ENCODE measurements around the gene SUMO1.

DNA sequence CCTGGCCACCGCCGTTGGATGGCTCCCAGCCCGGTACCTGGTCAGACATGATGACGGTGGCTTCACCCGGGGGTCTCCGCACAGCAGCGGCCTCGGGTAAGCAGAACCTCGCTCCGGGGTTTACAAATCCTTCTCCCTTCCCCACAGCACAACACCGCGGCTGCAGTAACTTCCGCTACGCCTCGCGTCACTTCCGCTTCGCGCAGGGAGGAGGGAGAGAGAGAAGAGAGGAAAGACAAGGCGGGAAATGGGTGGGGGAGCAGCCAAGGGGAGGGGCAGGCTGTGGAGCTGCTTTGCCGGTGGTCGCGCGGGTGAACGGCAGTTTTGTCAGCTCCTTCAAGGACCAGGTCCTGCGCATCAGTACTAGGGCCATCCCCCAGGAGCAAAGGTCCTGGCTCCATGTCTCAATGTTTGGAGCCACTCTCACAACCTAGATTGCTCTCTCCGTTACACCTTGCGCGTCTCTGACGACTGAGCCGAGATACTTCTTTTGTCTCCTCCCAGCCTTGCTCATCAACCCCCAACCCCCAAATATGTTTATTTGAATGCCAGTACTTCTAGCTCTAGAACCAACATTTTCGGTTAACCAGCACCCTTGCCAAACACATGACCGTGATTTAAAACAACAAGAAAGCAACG lies at the start of gene SUMO1:
SUMO1 (minus strand) TSS at position 195 of the 639 bp plus-strand sequence.
- RRBS, 2 experiments: 3 to 14% methylated on average over 2 to 3 of the region's 34 CpGs
CAGE:
- cytosol, long polyA minus RNA: start-site peak on the minus strand centred at position 148 of the sequence, 54 bp wide, 1,556 reads
- cytosol, long polyA plus RNA: start-site peak on the minus strand centred at position 160 of the sequence, 81 bp wide, 3,218 and 4,153 reads in 2 replicates
- long polyA plus RNA: start-site peak on the minus strand centred at position 155 of the sequence, 82 bp wide, 3,009 and 1,845 reads in 2 replicates
- nucleus, long polyA minus RNA: no peak
- nucleus, long polyA plus RNA: start-site peak on the minus strand centred at position 145 of the sequence, 60 bp wide, 639 and 1,120 reads in 2 replicates

DNA sequence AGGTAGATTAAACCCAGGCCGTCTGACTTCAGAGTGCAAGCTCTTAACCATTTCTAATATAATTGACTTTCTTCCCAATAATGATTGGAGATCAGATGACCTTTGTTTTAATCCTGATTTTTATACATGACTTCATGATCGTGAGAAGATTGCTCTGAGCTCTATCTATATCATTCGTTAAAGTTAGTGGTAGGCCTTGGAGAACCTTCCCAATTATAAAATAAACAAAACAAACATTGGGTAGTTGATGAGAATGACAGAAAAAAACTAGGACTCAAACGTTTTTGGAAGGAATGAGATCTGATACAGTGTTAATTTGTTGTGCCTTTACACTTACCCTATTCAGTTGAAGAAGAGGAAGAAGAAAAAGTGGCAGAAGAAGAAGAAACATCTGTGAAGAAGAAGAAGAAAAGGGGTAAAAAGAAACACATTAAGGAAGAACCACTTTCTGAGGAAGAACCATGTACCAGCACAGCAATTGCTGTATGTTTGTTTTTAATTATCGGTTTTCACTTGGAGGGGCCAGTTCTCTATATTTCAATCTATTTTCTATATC lies 37.1 kb downstream of the NOP58 start:
- RRBS, 2 experiments: no CpG with 5 or more reads among the region's 5 CpGs
CAGE:
- cytosol, long polyA minus RNA: no peak
- cytosol, long polyA plus RNA: no peak
- long polyA plus RNA: no peak
- nucleus, long polyA minus RNA: no peak
- nucleus, long polyA plus RNA: no peak

- RRBS, 2 experiments: no CpG with 5 or more reads among the region's 13 CpGs
CAGE:
- cytosol, long polyA minus RNA: no peak
- cytosol, long polyA plus RNA: no peak
- long polyA plus RNA: no peak
- nucleus, long polyA minus RNA: no peak
- nucleus, long polyA plus RNA: no peak
These were observed 557 bp downstream of the BMPR2 start for GRCh38 chr2:202376771-202376997.

DNA sequence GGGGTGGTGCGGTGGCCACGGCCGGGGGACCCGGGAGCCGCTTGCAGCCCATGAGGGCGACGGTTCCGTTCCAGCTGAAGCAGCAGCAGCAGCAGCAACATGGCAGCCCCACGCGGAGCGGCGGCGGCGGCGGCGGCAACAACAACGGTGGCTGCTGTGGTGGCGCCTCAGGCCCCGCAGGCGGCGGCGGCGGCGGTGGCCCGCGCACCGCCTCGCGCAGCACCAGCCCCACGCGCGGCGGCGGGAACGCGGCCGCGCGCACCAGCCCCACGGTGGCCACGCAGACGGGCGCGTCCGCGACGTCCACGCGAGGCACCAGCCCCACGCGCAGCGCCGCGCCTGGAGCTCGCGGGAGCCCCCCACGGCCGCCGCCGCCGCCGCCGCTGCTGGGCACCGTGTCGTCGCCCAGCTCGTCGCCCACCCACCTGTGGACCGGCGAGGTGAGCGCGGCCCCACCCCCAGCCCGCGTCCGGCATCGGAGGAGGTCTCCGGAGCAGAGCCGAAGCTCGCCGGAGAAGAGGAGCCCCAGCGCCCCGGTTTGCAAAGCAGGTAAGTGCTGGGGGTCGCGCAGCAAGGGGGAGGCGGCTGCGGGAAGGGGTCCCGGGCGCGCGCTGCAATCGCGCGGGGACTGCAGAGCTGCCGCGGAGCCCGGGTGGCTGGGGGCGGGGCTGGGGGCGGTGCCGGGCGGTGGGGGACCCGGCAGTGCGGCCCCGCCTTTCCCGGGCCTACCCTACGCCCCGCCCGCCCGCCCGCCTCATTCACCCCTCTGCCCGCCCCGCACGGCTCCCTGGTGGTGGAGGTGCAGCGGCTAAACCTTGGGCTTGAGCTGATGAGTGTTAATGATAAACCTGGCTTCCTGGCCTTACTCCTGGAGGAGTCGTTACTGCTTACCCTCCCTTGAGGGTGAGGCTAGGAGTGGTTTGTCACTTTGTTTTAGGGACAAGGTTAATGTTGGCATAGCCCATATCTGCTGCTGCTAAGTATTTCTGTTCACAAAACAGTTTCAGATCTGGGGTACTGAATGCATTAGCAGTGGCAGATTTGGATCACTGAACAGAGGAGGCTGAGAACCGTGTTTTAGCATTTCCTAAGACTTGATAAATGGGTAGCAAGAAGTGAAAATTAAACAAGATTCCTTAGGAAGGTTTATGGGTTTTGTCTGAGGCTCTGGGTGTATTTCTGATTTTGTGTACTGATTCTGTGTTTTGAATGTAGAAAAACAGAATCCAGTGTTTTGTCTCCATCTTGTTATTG lies 898 bp downstream of the FAM117B start:
- RRBS, 2 experiments: 1 to 2% methylated on average over 22 of the region's 115 CpGs
CAGE:
- cytosol, long polyA minus RNA: no peak
- cytosol, long polyA plus RNA: no peak
- long polyA plus RNA: no peak
- nucleus, long polyA minus RNA: no peak
- nucleus, long polyA plus RNA: no peak

- RRBS, 2 experiments: no CpG with 5 or more reads among the region's 4 CpGs
CAGE:
- cytosol, long polyA minus RNA: no peak
- cytosol, long polyA plus RNA: no peak
- long polyA plus RNA: no peak
- nucleus, long polyA minus RNA: no peak
- nucleus, long polyA plus RNA: no peak
These were observed 3.3 kb downstream of the FAM117B start for GRCh38 chr2:202638102-202638375.

DNA sequence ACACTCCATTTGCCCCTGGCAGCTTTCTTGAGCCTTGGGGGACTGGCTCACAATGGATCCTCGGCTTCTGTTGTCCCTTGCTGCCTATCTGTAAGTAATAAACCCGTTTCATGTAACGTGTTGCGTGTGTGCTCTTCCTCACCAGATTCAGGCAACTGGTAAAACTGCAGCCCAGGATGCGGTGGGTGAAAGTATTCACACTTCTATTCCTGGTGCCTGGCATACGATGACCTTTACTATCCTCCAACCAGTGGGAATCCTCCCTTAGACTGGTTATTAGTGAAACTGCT lies 13.6 kb upstream of the ICA1L start:
- RRBS, 2 experiments: no CpG with 5 or more reads among the region's 6 CpGs
CAGE:
- cytosol, long polyA minus RNA: no peak
- cytosol, long polyA plus RNA: no peak
- long polyA plus RNA: no peak
- nucleus, long polyA minus RNA: no peak
- nucleus, long polyA plus RNA: no peak

DNA sequence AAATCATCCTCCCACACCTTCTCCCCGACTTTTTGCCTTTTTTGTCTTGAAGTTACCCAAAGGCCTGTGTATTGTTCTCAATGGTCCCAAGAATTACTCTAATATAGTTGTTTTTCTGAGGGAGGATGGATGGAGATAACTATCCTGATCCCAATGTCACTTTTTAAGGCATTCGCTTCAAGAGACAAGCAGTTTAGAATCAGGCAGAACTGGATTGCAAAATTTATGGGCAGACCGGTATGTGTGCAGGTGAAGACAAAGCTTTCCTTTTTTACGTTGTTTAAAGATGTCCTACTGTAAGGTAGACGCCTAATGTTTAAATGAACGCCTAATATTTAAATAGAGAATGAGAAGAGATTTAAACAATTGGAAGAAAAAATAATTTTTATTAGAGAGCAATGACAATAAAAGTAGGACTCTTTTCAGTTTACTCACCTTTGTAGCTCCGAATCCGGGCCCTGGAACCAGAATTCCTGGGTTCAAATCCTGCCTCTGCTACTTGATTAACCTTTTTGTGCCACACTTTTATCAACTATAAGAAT lies 862 bp downstream of the CARF start:
- RRBS, 2 experiments: no CpG with 5 or more reads among the region's 8 CpGs
CAGE:
- cytosol, long polyA minus RNA: no peak
- cytosol, long polyA plus RNA: no peak
- long polyA plus RNA: no peak
- nucleus, long polyA minus RNA: no peak
- nucleus, long polyA plus RNA: no peak

DNA sequence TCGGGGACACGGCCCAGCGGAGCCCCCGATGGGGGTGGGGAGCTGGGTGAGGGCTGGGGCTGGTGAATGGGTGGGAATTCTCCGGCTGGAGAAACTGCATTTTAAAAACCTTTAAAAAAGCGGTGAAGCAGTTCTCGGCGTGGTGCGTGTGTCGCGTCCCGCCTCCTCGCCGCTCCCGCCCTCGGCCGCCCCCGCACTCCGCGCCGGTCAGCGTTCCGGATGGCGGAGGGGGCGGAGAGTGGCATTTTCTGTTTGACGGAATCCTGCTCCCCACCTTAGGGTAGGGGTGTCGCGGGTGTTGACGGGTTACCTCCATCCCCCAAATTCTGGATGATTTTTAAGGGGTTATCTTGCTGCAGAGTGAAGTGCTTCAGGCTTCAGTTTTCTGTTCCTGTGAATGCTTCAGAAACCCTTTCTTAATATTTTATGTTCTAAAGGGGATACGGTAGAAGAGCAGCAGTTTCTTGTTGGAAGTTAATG lies 560 bp downstream of the ABI2 start:
- RRBS, 2 experiments: 3% methylated on average over 9 of the region's 30 CpGs; no CpG with 5 or more reads in 1 of the 2 experiments
CAGE:
- cytosol, long polyA minus RNA: no peak
- cytosol, long polyA plus RNA: no peak
- long polyA plus RNA: no peak
- nucleus, long polyA minus RNA: no peak
- nucleus, long polyA plus RNA: no peak

- RRBS, 2 experiments: no CpG with 5 or more reads among the region's 6 CpGs
CAGE:
- cytosol, long polyA minus RNA: no peak
- cytosol, long polyA plus RNA: no peak
- long polyA plus RNA: no peak
- nucleus, long polyA minus RNA: no peak
- nucleus, long polyA plus RNA: no peak
These were observed 1.9 kb downstream of the RAPH1 start for GRCh38 chr2:203533089-203533687.

GRCh38 chr2:203533711-203534508 lies 1.2 kb downstream of the RAPH1 start:
- RRBS, 2 experiments: no CpG with 5 or more reads among the region's 19 CpGs
CAGE:
- cytosol, long polyA minus RNA: no peak
- cytosol, long polyA plus RNA: no peak
- long polyA plus RNA: no peak
- nucleus, long polyA minus RNA: no peak
- nucleus, long polyA plus RNA: start-site peak on the minus strand at chr2:203533484-203534515, 7 and 12 reads in 2 replicates

DNA sequence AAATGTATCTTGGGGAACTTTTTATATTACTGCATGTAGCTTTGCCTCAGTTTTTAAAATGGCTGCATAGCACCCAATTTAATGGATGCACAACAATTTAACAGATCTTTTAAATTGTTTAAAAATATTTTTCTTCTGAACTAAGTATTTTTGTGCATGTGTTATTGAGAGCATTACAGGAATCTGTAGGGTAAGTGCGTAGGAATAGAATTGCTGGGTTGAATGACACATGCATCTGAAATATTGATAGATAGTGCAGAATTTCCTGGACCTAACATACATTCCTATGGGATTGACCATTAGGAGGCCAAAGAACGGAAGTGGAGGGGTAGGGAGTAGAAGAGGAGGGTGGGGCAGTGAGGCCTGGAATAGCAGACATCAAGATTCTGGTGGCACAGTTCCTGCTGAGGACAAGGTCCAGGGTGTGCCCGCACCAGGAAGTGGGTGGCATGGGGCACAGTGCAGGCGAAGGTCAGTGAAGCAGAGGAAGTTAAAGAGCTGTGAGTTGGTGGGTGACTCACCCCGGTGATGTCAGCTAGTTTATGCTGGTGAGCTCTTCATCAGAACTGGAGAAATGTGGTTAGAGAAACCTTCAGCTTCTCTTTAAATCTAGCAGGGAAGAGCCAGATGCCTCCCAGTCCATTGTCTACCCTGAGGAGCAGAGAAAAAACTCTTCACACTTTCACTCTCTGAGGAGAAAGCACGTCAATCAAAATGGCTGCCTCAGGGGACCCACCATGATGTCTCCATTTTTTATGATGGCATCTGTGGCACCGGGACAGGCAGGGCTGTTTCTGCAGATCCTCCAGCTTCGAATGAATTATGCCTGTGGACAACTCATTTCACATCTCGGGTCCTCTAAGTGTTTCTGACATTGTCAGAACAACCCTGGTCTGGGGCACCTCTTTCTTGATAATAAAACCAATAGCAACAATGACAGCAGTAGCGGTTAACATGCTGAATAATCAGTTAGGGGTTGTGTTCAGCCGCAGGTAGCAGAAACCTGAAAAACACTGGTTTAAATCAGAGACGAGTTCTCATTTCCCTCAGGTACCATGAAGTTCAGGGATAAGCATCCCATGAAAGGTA lies 55.9 kb upstream of the CTLA4 start:
- RRBS, 2 experiments: no CpG with 5 or more reads among the region's 12 CpGs
CAGE:
- cytosol, long polyA minus RNA: no peak
- cytosol, long polyA plus RNA: no peak
- long polyA plus RNA: no peak
- nucleus, long polyA minus RNA: no peak
- nucleus, long polyA plus RNA: no peak

- RRBS, 2 experiments: no CpG with 5 or more reads among the region's 7 CpGs
CAGE:
- cytosol, long polyA minus RNA: no peak
- cytosol, long polyA plus RNA: no peak
- long polyA plus RNA: no peak
- nucleus, long polyA minus RNA: no peak
- nucleus, long polyA plus RNA: no peak
These were observed 51.4 kb upstream of the CTLA4 start for GRCh38 chr2:203816094-203816669.

GRCh38 chr2:204452261-204453172 lies 92.8 kb upstream of the PARD3B start:
- RRBS, 2 experiments: no CpG with 5 or more reads among the region's 9 CpGs
CAGE:
- cytosol, long polyA minus RNA: no peak
- cytosol, long polyA plus RNA: no peak
- long polyA plus RNA: no peak
- nucleus, long polyA minus RNA: no peak
- nucleus, long polyA plus RNA: no peak

DNA sequence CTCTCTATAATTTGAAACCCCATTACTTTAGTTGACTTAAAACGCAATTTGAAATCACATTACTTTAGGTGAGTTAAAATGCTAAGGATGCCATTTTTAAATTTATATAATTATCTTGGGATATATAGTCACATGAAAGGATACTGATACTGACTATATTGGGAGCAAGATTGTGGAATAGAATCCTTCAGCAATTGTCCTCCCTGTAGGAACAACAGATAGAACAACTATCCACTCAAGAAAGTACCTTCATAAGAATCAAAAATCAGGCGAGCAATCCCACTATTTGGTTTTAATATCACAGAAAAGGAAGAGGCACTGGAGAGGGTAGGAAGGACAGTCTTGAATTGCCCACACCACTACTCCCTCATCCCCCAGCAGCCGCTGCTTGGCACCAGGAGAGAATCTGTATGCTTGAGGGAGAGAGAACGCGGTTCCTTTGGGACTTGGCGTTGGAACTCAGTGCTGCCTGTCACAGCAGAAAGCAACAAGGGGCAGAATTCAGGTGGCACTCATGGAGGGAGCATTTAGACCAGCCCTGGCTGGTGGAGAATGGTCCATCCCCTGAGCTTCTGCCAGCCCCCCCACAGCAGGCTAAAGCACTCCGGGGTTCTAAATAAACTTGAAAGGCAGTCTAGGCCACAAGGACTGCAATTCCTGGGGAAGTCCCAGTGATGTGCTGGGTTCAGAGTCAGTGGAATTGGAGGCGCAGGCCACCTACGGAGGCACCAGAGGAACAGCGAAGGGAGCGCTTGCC lies 252.7 kb downstream of the PARD3B start:
- RRBS, 2 experiments: no CpG with 5 or more reads among the region's 11 CpGs
CAGE:
- cytosol, long polyA minus RNA: no peak
- cytosol, long polyA plus RNA: no peak
- long polyA plus RNA: no peak
- nucleus, long polyA minus RNA: no peak
- nucleus, long polyA plus RNA: no peak

DNA sequence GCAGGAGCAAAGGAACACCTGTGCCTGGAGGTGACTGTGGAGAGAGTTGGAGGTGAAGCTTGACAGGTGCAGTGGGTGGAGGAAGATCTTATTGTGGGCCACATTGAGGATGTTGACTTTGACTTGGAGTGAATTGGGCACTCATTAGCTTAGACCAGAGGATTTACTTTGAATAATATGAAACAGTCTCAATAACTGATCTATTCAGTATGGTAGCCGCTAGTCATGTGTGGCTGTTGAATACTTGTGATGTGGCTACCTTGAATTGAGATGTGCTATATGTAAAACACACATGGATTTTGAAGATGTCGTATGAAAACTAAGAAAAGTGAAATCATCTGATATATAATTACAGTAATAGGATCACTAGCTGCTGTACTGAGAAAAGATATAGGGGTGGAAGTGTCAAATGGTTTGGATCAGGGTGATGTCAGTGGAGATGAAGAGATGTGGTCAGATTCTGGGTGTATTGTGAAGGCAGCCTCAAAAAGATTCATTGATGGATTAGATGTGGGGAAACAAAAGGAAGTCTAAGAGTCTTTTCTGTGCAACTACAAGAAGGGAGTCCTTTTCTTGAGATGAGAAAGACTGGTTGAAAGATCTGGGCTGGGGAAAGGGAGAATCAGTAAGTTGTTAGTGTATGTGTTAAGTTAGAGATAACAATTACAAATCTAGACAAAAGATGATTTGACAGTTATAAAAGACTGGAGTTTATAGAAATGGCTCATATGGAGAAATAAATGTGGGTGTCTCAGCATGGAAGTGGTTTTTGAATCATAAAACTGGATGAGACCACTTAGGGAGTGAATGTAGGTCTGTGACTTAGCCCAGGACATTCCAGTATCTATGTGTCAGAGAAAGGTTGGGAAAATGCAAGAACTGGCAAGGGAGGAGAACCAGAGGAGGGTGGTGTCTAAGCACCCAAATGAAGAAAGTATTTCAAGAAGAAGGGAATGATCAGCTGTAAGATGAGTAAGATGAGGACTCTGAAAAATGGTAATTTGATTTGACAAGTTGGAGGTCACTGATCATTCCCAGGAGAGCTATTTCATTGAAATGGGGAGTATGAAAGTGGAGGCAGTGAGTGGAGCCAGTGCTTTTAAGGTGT lies 347.3 kb downstream of the PARD3B start:
- RRBS, 2 experiments: no CpG with 5 or more reads among the region's 2 CpGs
CAGE:
- cytosol, long polyA minus RNA: no peak
- cytosol, long polyA plus RNA: no peak
- long polyA plus RNA: no peak
- nucleus, long polyA minus RNA: no peak
- nucleus, long polyA plus RNA: no peak

DNA sequence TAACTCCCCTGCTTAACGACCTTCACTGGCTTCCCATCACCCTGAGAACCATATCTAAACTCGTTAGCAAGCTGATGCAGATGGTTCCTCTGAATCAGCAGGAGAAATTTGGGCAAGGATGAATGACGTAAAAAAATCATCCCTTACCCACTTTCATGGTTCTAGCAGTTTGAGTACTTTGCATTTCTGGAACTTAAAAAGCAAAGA lies 422.1 kb downstream of the PARD3B start:
- RRBS, 2 experiments: no CpG with 5 or more reads among the region's 3 CpGs
CAGE:
- cytosol, long polyA minus RNA: no peak
- cytosol, long polyA plus RNA: no peak
- long polyA plus RNA: no peak
- nucleus, long polyA minus RNA: no peak
- nucleus, long polyA plus RNA: no peak

DNA sequence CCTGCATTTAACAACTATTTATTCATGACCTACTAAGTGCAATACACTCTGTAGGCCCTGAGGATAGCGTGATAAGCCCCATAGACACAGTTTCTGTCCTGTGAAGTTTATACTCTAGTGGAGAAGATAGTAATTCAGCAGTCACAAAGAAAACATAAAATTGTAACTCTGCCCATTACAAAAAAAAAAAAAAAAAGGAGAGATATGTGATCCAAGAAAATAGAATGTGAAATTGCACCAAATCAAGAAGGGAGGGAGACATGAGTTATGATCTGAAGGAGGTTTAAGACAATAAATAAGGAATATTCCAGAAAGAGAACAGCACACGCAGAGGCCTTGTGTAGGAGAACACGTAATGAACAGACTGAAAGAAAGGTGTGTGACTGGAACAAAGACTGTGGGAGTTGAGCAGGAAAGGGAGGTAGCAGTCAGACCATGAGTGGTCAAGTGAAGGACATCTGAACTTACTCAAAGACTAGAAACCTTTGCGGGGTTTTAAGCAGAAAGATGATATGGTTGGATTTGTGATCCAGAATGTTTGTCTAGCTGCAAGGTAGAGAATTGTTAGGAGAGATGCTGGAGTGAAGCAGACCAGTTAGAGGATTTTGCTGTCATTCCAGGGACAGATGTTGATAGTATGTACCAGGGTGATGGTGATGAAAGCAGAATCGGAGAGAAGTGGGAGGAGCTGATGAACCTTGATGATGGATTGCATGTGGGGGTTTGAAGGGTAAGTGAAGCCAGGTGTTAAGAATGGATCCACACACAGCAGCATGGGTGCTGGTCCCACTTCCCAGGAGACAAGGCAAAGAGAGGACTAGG lies 116.4 kb upstream of the NRP2 start:
- RRBS, 2 experiments: no CpG with 5 or more reads among the region's 5 CpGs
CAGE:
- cytosol, long polyA minus RNA: no peak
- cytosol, long polyA plus RNA: no peak
- long polyA plus RNA: no peak
- nucleus, long polyA minus RNA: no peak
- nucleus, long polyA plus RNA: no peak

GRCh38 chr2:205688284-205688664 lies 6.0 kb downstream of the NRP2 start:
- RRBS, 2 experiments: no CpG with 5 or more reads among the region's 1 CpG
CAGE:
- cytosol, long polyA minus RNA: no peak
- cytosol, long polyA plus RNA: no peak
- long polyA plus RNA: no peak
- nucleus, long polyA minus RNA: no peak
- nucleus, long polyA plus RNA: no peak

GRCh38 chr2:205703935-205704532 lies 21.7 kb downstream of the NRP2 start:
- RRBS, 2 experiments: no CpG with 5 or more reads among the region's 10 CpGs
CAGE:
- cytosol, long polyA minus RNA: no peak
- cytosol, long polyA plus RNA: no peak
- long polyA plus RNA: no peak
- nucleus, long polyA minus RNA: no peak
- nucleus, long polyA plus RNA: no peak

DNA sequence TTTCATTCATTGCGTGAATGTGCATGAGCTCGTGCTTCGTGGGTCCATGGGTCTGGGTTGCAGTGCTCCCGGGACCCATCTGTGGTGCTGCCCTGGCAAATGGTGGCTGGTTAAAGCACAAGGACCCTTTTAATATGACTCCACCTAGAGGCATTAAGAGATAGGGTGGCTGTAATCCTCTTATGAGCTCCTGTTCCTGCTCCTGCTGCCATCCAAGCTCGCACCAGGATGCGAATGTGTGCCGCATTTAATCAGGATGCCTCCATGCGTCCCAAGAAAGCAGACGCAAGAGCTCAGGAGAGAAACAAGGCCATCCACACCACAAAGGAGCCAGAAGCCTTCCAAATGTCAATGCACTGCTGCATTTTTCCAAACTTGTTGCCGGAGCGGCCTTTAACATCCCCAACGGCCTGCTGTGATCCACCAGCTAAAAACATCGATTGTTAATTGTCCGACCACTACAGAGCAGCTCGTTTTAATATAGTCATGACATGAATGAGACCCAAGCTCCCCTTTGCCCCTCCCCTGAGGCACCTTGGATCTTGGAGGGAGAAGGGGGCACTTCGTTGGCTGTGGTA lies 39.2 kb downstream of the NRP2 start:
- RRBS, 2 experiments: no CpG with 5 or more reads among the region's 16 CpGs
CAGE:
- cytosol, long polyA minus RNA: no peak
- cytosol, long polyA plus RNA: no peak
- long polyA plus RNA: no peak
- nucleus, long polyA minus RNA: no peak
- nucleus, long polyA plus RNA: no peak

Data from HepG2 (cell line).